GM12892 (cell line): ENCODE measurements around the genes HNRNPA1L2 and PRR20E.

DNA sequence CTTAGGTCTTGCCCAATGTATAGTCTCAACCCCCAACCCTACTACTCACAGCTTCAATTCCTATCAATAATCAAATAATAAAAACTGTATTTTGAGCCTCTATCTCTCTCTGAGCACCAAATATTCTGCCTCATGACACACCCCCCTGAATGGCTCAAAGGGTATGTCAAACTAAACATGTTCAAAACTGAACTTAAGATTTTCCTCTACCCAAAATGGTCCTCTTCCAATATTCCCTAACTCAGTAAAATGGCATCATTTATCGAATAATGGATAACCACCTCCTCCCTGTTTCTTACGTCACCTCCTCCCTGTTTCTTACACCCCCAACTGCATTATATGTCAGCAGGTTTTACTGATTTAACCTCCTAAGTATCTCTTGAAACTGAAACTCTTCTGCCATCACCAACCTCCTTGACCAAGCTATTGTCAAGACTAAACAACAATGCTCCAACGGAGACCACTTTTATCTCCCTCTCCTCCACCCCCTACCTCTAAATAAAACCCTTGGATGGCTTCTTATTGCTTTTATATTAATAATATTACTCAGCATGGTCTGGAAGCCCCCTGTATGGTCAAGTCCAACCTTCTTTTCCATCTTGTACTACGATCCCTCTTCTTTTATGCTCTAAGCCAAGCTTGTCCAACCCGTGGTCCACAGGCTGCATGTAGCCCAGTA, 46.5 kb downstream of the INTS6 start:
- RRBS, result no CpG with 5 or more reads among the region's 5 CpGs

- RRBS, result no CpG with 5 or more reads among the region's 6 CpGs
Observed at GRCh38 chr13:51450838-51451414, 1.9 kb downstream of the INTS6 start.

DNA sequence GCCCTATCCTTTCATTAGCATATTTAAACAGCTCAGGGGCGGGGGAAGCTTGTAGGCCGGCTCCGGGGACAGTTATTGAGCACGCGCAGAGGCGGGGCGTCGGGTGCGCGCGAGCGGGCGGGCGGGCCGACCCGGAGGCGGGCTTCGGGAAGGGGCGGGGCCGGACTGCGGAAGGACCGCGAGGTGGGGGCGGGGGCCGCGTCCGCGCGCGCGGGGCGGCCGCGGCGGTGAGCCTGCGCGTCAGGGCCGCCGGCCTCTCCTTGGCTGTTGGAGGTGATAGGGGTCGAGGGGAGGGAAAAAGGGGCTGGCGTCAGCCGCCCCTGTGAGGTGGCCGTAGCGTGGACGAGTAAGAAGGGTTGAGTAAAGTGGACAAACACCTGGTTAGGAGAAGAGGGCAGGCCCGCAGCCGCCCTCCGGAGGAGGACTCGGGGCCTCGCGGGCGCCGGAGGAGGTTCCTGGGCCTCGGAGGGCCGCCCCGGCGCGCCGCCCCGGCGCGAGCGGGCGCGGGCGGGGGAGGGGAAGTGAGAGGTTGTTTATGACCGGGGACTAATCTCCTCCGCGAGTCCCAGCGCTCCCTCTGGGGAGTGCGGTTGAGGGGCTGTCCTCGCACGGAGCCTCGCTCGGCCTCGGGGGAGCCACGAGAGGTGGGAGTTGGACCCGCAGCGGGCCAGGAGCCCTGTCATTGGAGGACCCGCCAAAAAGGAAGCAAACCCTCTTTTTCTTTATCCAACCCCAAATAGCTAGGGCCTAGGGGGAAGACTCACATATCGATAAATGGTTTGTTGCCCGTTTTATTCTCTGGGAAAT, 513 bp upstream of the INTS6 start:
- RRBS, result 1% methylated on average over 22 of the region's 82 CpGs

- RRBS, result no CpG with 5 or more reads among the region's 10 CpGs
Observed at GRCh38 chr13:51646001-51646785, 61.9 kb downstream of the WDFY2 start.

- RRBS, result 100% methylated on average over 2 of the region's 36 CpGs
Observed at GRCh38 chr13:51770997-51772406, 32.5 kb downstream of the DHRS12 start.

GRCh38 chr13:51848677-51849065, 3.7 kb upstream of the TMEM272 start:
- RRBS, result no CpG with 5 or more reads among the region's 4 CpGs

- RRBS, result no CpG with 5 or more reads among the region's 14 CpGs
Observed at GRCh38 chr13:51955030-51955603, 56.1 kb downstream of the ATP7B start.

DNA sequence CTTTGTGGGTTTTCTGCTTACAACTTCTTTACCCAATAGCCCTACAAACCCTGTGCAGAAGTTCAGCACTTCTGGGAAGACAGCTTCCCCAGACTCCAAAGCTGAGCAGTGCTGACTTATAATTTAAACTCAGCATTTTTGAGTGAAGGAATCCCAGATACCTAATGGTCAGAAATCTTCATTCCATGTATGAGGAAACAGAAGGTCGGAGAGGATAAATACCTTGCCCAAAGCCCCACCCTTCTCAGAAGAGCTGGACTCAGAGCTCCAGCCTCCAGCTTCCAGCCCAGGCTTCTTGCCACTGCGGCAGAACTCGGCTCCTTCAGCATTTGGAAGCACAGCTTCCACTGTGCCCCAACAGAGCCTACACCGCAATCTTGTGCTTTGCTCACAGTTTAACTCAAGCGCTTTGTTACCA, 49.2 kb downstream of the ATP7B start:
- RRBS, result no CpG with 5 or more reads among the region's 5 CpGs

DNA sequence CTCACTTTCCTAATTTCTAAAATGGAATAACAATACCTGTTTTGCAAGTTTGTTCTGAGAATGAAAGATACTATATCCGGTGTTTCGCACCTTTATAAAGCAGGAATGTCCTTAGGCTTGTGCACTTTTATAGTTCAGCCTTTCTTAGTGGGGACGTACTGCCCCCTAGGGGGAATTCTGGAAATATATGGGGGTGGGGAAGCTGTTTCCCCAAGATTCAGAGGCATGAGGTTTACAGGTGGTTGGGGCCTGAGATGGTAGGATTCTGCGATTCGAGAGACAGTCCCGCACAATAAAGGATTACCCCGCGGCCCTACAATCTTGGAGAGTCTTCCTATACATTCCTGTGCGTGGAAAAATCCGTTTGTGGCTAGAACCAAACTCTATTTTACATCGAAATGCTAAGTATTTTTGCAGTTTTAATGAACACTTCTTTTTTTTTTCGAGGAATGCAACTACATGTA, 1.1 kb downstream of the NEK5 start:
- RRBS, result no CpG with 5 or more reads among the region's 12 CpGs

- RRBS, result no CpG with 5 or more reads among the region's 5 CpGs
Observed at GRCh38 chr13:52235991-52236477, 76.6 kb upstream of the NEK3 start.

- RRBS, result no CpG with 5 or more reads among the region's 2 CpGs
Observed at GRCh38 chr13:52428199-52428968, 22.1 kb downstream of the VPS36 start.

- RRBS, result no CpG with 5 or more reads among the region's 42 CpGs
Observed at GRCh38 chr13:52599291-52600268, 42.7 kb upstream of the HNRNPA1L2 start.

DNA sequence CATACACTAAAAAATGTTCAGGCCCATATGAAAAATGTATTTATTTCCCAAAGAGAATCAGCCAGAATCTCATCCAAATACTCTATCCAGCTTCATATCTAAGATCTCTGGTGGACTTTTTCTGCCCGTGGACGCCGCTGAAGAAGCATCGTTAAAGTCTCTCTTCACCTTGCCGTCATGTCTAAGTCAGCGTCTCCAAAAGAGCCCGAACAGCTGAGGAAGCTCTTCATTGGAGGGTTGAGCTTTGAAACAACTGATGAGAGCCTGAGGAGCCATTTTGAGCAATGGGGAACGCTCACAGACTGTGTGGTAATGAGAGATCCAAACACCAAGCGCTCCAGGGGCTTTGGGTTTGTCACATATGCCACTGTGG, at the start of gene HNRNPA1L2:
Gene HNRNPA1L2 (plus strand): TSS at position 116 of the 373 bp plus-strand sequence.
- RRBS, result no CpG with 5 or more reads among the region's 9 CpGs

GRCh38 chr13:53360075-53360274, 331.4 kb downstream of the OLFM4 start:
- RRBS, result no CpG with 5 or more reads among the region's 1 CpG

- RRBS, result no CpG with 5 or more reads among the region's 3 CpGs
Observed at GRCh38 chr13:57071916-57072344, 68.8 kb upstream of the PRR20A start.

DNA sequence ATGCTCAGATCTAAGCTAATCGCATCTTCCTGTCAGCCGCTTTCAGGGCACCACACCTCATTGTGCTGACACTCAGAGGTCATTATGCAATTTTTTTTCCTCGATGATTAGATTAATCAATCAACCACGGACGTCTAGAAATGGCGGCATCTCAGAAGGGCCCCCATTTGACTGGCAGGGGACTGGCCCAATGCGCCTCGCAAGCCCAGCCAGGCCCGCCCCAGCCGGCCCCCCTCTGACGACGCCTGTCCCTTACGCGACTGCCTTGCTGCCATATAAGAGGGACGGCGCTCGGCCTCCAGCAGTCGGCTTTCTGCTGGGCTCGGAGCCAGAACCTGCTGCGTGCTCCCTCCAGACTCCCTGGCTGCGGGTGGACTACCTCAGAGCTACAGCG, at the start of gene PRR20E:
Gene PRR20E (plus strand): TSS at position 274 of the 394 bp plus-strand sequence.
- RRBS, result no CpG with 5 or more reads among the region's 22 CpGs

- RRBS, result 64% methylated on average over 9 of the region's 48 CpGs
Observed at GRCh38 chr13:57629720-57630567, 1.6 kb upstream of the PCDH17 start.

DNA sequence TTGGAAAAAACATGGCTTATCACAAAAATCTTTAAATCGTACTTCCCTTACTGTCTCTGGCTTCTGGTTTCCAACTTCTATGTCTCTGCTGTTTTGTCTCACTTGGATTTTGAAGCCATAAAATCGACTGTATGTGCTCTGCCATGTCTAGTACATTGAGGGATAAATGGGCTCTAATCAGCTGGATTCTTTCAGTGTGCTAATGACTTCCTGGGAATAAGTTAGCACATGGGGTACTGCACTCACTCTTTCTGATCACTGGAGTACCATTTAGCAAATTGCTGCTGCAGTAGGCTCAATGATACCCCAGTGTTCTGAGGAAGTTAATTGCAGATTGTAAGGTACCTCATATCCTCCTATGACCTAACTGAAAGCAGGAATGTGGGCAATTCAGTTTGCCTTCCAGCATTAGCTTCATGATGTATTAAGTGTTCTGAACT, 229.2 kb downstream of the PCDH17 start:
- RRBS, result no CpG with 5 or more reads among the region's 2 CpGs

DNA sequence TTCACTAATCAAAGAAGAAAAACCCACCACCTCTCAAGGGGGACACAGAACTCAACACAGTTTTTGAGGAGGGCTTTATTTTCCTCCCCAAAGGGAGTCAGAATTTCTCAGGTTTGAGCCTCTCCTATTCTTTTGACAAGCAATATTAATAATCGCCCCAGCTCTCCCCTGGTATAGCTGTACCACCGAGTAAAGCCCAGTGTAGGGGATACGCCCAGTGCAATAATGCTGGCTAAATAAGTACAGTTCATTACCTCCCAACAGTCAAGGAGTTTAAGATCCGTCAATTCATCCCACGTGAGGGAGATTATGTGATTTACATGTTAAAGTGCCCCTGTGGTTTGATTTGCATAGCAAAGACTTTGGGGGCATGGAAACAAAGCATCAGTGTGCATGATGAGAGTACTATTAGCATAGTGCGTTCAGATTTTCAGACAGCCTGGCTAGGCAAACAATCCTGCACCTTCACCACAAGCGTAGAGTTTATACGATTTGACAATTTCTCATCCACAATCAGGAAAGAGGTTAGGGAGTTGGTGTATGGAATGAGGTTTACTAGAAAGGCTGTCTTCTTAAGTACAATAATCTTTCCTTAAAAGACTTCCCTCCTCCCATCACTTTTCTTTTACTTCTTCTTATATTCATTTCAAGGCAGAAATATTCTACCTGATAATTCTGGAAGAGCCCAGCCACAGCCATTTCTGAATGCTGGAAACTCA, 754.0 kb downstream of the DIAPH3 start:
- RRBS, result no CpG with 5 or more reads among the region's 8 CpGs